ENCODE data around the gene KDM2B.

- RRBS, result no CpG with 5 or more reads among the region's 4 CpGs
Measured at GRCh38 chr12:120554235-120555187, 20.4 kb downstream of the RNF10 start.

DNA sequence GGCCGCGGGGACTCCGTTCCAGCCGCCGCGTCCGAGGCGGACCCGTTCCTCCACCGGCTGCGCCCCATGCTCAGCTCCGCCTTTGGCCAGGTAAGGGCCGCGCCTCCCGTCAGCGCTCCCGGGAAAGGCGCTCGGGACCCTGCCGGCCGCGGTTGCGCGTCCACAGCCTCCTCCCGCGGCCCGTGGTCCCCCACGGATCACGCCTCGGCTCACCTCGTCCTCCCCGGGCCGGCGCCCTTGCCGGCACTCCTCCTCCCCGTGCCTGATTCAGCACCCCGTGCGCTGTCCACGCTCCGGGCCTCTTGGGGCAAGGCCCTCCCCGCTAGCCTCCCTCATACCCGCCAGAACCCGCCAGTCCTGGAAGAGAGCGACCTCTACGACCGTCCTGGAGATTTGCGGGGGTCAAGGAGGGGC is 831 bp downstream of the CABP1 start:
- RRBS, result 2% methylated on average over 35 of the region's 47 CpGs

DNA sequence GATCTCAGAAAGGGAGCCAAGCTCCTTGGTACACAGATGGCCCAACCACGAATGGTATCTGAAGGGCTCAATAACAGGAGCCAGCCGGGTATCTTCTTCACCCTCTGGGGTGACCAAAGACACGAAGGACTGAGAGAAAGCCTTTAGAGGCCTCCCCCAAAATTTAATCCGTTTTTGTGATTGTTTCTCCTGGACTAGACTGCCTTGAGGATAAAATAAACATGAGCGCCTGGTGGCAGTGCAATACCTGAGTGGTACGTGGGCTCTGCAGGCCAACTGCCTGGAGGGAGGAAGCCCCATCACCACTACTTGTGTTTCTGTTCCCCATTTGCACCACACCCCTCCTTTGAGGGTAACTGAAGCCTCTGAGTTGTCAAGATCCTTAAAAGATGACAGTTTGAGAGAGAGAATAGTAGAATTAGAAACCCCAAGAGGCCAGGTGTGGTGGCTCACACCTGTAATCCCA is 2.1 kb upstream of the MLEC start:
- RRBS, result no CpG with 5 or more reads among the region's 6 CpGs

- RRBS, result no CpG with 5 or more reads among the region's 21 CpGs
Measured at GRCh38 chr12:120770449-120771439, 45.1 kb downstream of the ACADS start.

- RRBS, result no CpG with 5 or more reads among the region's 6 CpGs
Measured at GRCh38 chr12:120891040-120891699, 13.0 kb downstream of the SPPL3 start.

DNA sequence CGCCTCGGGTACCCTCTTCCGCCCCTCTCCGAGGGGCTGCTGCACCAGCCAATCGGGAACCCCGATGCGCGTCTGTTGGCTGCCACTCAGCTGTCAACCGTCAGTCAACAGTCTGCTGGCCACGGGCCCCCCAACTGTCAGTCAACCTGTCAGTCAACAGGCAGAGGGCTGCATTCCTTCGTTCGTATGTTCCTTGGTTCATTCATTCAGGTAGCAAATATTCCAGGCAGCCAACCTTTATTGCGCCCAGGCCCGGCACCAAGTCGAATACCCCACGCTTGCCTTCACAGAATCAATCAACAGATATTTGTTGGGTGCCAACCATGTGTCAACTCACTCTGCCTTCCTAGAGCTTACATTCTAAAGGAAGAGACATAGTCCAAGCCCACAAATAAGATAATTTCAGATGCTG is 411 bp upstream of the SPPL3 start:
- RRBS, result no CpG with 5 or more reads among the region's 16 CpGs

DNA sequence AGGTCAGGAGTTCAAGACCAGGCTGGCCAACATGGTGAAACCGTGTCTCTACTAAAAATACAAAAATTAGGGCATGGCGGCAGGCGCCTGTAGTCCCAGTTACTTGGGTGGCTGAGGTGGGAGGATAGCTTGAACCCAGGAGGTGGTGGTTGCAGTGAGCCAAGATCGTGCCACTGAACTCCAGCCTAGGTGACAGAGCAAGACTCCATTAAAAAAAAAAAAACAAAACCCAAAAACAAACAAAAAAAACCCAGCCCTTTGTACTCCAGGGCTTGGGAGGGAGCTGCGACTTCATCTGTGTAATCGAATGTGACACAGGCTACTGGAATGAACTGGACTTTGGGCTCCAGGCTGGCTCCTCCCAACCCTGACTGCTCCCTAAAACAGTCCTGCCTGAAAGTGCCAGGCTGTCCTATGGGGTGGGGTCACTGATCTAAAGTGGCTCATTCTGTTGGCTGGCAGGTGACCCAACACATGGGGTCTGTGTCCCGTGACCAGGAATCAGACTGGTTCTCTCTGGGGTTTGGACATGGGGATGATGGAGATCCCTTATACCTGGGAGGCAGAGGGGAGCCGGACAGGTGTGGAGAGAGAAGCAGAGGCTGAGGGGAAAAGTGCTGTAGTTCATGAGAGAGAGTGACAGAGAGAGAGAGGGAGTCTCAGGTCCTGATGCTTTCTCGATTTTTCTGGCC is 9.4 kb upstream of the C12orf43 start:
- RRBS, result no CpG with 5 or more reads among the region's 9 CpGs

DNA sequence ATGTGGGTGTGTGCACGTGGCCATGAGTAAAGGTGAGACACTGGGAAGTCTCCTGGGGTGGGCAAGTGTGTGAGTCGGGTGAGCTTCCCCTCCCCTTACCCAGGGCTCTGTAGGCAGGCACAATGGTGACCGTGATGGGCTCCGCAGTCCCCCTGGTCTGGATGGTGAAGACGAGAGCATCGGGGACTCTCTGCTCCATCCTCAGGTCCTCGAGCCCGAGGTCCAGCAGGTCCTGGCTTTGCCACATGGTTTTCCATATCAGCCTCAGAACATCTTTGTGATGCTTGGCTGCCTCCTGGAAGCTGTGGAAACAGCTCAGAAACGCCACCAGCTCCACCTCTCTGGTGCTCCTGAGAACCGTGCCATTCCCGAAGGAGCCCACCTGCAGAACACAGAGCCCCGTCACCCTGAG is 5.7 kb downstream of the OASL start:
- RRBS, result no CpG with 5 or more reads among the region's 12 CpGs

DNA sequence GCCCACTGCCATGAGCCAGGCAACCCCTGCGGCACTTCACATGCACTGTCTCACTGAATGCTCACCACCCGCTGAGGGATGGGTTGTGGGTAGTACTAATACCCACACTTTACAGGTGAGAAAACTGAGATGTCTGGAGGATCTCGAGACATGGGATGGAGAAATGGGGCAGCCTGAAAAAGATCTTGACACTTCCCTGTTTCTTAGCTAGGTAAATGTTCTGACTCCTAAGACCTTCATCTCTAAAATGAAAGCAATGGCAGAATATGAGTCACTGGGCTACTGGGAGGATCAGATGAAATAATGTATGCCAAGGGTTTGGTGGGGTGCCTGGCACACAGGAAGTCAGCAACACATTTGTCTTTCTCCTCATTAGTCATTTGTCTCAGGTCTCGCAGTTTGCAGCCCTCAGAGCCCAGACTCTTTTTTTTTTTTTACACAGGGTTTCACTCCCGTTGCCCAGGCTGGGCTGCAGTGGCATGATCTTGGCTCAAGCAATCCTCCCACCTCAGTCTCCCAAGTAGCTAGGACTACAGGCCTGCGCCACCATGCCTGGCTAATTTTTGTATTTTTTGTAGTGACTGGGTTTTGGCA is 5.2 kb downstream of the OASL start:
- RRBS, result no CpG with 5 or more reads among the region's 6 CpGs

DNA sequence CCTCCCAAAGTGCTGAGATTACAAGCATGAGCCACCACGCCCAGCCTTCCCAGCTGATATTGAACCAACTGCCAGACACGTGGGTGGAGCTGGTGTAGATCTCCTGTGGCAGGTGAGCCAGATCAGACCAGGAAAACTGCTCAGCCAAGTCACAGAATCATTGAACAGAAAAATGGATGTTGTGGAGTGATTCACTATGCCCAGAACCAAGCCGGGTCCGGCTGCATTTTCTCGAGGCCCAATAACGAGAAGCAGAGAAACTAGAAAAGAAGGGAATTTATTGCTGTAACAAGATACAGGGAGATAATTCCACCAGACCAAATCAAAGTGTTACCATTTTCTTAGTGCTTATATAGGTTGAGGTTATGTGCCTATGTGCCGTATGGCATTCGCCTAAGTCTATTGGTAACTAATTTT is 8.5 kb upstream of the OASL start:
- RRBS, result no CpG with 5 or more reads among the region's 8 CpGs

DNA sequence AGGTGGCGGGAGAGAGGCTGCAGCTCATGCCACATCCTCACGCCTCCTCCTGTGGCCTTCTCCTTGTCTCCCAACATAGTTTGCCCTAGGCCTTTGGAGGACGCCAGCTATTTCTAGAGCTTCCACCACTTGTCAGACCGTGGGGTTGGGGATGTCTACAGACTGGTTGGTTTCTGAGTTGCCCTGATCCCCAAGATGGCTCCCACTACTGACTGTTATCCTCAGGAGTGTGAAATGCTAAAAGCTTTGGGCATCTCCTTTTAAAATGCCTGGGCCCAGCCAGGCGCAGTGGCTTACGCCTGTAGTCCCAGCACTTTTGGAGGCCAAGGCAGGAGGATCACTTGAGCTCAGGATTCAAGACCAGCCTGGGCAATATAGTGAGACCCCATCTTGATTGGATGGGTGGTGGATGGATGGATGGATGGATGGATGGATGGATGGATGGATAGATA is 9.3 kb downstream of the P2RX4 start:
- RRBS, result no CpG with 5 or more reads among the region's 6 CpGs

DNA sequence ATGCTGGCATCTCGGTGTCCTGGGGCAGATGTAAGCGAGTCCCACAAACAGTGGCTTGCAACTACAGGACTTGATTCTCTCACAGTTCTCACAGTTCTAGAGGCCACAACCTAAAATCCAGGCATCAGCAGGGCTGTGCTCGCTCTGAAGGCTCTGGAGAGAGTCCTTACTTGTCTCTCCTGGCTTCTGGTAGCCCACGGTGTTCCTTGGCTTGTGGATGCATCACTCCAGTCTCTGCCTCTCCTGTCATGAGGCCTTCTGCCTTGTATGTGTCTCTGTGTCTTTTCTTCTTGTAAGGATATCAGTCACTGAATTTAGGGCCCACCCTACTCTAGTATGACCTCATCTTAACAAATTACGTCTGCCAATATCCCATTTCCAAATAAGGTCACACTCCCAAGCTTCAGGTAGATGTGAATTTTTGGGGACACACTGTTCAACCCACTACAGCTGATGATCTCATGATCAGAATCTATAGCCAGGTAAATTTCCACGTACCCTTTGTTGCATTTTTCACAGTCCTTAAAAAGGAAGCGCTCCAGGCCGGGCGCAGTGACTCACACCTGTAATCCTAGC is 19.7 kb downstream of the P2RX4 start:
- RRBS, result no CpG with 5 or more reads among the region's 9 CpGs

DNA sequence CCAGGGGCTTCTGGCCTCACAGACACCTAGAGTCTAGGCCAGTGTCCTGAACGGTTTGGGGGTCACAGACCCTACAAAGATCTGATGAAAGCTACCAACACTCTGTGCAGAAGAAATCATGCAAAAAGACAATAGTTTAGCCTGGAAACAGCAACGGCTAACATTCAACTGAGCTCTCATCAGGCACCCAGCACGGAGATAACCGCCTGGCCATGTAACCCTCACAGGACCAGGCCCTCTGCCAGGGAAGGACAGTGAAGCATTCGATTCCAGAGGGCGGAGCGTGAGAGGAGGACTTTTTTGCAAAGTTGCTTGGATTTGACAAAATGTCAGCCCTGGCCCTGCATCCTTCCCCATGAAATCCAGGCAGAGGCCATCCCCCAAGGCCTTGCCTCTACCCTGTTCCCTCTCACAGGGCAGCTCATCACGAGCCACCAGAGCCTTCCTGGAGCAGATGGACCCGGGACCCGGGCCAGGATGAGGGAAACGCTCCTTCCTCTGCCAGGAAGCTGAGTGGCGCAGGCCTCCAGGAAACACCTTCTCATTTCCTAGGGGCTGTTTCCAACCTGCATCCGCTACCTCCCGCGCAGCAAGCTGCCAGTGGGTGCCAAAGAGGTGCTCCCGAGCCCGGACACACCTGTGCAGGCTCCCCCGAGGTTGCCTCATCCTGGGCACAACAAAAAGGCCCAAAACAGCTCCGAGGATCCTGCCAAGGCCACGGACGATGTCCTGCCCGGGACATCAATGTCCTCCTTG is 17.0 kb downstream of the CAMKK2 start:
- RRBS, result no CpG with 5 or more reads among the region's 22 CpGs

DNA sequence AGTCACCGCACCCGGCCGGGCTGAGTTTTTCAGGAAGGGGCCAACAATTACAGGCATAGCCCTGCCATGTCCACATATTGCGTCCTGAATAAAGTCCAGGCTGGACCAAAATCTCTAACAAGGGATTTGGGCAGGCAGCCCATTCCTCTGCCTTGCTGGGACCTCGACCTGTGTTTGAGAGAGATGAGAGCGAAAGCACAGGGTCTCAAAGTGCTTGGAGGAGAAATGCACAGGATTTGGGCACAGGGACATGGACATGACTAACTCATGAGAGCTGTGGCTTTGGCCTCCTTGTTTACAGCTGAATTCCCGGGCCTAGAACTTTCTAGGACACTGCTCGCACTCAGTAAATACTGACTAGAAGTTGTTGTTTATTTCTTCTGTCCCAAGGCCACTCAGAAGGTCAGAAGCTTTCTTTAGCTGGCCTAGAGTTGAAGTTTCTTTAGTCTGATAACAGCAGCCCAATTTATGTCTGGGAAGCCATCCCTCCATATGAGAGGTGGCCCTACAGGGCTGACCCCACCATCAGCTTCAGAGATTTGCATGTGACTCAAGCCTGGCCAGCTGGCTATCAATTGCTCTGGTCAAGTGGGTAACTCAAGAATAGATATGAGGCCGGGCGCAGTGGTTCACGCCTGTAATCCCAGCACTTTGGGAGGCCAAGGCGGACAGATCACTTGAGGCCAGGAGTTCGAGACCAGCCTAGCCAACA is 11.7 kb downstream of the CAMKK2 start:
- RRBS, result no CpG with 5 or more reads among the region's 13 CpGs

- RRBS, result no CpG with 5 or more reads among the region's 24 CpGs
Measured at GRCh38 chr12:121326946-121327840, 25.0 kb downstream of the ANAPC5 start.

DNA sequence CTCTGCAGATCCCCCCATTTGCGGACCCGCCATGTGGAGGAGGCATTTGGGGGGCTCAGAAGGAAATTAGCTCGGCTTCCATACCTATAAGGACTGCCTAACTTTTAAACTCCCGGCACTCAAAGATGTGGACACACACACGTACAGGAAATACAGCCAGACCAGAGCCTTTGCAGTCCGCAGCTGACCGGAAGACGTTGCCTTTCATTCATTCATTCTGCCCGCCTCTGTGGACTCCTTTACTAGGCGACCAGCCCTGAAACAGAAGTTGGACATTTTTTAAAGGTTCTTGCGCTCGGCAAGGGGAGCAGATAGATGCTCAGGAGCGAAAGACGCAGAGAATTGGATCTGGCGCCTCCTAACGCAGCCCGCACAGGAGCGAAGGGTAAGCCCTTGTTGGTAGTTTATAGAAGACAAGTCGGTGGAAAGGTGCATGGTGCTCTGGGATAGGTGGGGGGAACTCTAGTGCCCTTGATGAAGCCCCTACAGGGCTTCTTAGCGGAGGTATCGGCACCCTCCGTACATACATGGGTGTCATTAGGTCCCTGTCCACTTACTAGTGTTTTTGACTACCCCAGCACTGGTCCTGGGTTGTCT is at the start of gene KDM2B:
TSS of gene KDM2B (minus strand) at position 145 of the 597 bp plus-strand sequence.
- RRBS, result 3% methylated on average over 4 of the region's 22 CpGs

GRCh38 chr12:121608664-121609022 is 27.8 kb upstream of the KDM2B start:
- RRBS, result no CpG with 5 or more reads among the region's 4 CpGs

DNA sequence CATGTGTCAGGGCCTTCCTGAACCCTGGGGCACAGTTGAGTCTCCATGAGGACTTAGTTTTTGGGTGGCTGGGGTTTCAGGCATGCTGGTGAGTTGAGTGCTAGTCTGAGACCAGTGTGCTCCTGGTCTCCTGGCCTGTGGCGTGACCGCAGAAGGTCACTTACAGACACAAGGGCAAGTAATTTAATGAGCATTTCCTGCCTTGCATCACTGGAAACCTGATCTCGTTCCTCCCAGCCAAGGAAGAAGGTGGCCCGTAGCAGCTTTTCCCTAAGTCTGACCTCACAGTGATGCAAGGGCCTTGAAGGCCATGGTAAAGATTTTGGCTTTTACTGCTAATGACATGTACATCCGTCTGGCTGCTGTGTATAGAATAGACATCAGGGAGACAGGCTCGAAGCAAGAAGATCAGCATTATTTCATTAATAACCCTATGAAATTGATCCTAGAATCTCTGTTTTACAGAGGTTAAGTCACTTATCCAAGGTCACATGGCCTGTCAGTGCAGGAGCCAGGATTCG is 4.5 kb downstream of the TMEM120B start:
- RRBS, result no CpG with 5 or more reads among the region's 7 CpGs

GRCh38 chr12:121769763-121770366 is 23.6 kb downstream of the RHOF start:
- RRBS, result no CpG with 5 or more reads among the region's 11 CpGs

DNA sequence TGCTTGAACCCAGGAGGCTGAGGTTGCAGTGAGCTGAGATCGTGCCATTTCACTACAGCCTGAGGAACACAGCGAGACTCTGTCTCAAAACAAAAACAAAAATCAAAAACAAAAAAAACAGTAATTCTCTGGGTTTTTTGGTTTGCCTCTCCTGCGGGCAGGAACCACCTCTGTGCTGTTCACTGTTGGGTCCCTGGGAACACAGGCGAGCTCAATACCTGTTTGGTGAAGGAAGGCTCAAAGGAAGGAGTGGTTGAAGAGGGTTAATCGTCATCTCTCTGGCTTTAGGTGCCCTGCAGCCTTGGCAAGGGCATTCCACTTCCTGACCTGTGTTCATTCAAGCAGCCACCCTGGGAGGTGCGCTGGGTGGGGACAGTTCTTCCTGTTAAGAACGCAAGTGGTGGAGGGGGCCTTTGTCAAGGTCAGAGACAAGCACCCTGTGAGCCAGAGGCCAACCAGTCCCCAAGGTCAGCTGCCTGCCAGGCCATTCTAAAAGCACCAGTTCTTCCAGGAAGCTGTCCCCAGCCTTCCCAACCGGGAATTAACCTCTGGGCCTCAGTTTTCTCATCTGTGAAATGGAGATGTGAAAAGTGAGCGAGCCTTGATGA is 6.4 kb downstream of the RHOF start:
- RRBS, result no CpG with 5 or more reads among the region's 9 CpGs